Non-pigmented ciliary epithelial cell (primary cell): ENCODE measurements around a stretch of chr1.

- RRBS = no CpG with 5 or more reads among the region's 2 CpGs
Measured at GRCh38 chr1:166207828-166208027, 40.9 kb upstream of the FAM78B start.

- RRBS = no CpG with 5 or more reads among the region's 7 CpGs
Measured at GRCh38 chr1:166307819-166308434, 141.1 kb upstream of the FAM78B start.

DNA sequence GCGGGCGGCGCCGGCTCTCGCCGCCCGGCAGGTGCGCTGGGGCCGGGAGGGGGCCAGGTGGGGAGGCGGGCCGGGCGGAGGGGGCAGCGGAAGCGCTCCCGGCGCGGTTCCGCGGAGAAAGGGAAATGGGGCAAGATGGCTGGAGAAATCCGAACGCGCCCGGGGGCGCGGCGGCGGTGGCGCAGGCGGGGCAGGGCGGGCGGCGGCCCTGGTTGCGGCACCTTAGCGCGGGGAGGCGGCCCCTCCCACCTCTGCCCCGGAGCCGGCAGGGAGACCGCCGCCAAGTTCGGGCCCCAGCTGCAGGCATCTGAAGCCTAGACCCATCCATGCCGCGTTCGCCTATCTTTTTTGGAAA lies 441 bp downstream of the POGK start:
- RRBS = 1% methylated on average over 19 of the region's 44 CpGs

DNA sequence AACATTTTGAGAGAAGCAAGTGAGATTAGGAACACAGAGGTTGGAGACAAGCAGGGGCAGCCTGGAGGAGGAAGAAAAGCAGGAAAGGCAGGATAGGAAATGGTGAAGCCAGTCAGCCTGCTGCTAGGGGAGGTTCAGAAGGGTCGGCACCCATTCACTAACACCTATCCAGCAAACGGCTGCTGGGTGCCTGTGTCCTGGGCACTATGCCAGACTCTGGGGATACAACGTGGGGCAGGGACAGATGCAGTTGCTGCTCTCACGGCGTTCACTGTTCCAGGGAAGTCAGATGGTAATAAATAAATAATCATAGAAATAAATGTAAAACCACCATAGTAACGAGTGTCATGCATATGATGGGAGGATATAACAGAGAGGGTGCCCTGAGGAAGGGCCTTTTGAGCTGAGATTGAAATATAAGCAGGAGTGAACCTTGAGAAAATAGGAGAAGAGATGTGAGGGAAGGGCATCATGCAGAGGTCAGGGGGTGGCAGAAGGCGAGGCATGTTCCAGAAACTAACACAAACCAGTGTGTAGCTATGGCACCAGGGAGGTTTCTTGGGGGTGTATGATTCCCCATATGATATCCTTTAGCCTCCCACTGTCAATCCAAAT lies 6.8 kb downstream of the GPA33 start:
- RRBS = no CpG with 5 or more reads among the region's 7 CpGs

GRCh38 chr1:167105231-167105887 lies 11.5 kb downstream of the STYXL2 start:
- RRBS = no CpG with 5 or more reads among the region's 10 CpGs

GRCh38 chr1:167255833-167256343 lies 35.2 kb downstream of the POU2F1 start:
- RRBS = no CpG with 5 or more reads among the region's 3 CpGs

- RRBS = no CpG with 5 or more reads among the region's 10 CpGs
Measured at GRCh38 chr1:167337042-167337809, 116.5 kb downstream of the POU2F1 start.

GRCh38 chr1:167415335-167416202 lies 102.8 kb downstream of the CD247 start:
- RRBS = no CpG with 5 or more reads among the region's 11 CpGs

GRCh38 chr1:167429772-167430948 lies 88.2 kb downstream of the CD247 start:
- RRBS = 74% methylated on average over 3 of the region's 24 CpGs

DNA sequence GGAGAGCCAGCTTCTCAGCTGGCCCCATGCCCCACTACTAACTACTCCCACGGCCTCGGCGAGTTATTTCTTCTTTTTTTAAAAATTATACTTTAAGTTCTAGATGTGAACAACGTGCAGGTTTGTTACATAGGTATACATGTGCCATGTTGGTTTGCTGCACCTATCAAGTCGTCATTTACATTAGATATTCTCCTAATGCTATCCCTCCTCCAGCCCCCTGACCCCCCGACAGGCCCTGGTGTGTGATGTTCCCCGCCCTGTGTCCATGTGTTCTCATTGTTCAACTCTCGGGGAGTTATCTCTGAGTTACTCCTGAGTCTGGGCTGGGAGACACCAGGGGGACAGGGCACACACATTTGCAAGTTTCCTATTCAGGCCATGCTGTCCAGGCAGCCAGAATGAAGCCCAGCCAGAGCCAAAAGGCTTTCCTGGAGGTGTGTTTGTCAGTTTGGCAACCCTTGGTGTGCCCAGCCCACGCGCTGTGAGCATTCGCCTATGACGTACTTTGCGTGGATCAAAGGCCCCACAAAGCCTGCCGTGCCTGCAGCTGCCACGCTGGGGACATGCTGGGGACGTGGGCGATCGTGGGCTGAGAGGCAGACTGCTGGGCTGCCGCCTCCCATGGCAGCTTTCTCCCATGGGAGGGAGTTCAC lies 57.7 kb downstream of the CD247 start:
- RRBS = no CpG with 5 or more reads among the region's 19 CpGs

- RRBS = no CpG with 5 or more reads among the region's 7 CpGs
Measured at GRCh38 chr1:167563420-167564094, 10.0 kb upstream of the CREG1 start.

- RRBS = no CpG with 5 or more reads among the region's 7 CpGs
Measured at GRCh38 chr1:167631630-167632760, 2.0 kb downstream of the RCSD1 start.

- RRBS = no CpG with 5 or more reads among the region's 5 CpGs
Measured at GRCh38 chr1:167666435-167666988, 36.5 kb downstream of the RCSD1 start.

- RRBS = no CpG with 5 or more reads among the region's 2 CpGs
Measured at GRCh38 chr1:167772178-167772565, 50.4 kb downstream of the MPZL1 start.

DNA sequence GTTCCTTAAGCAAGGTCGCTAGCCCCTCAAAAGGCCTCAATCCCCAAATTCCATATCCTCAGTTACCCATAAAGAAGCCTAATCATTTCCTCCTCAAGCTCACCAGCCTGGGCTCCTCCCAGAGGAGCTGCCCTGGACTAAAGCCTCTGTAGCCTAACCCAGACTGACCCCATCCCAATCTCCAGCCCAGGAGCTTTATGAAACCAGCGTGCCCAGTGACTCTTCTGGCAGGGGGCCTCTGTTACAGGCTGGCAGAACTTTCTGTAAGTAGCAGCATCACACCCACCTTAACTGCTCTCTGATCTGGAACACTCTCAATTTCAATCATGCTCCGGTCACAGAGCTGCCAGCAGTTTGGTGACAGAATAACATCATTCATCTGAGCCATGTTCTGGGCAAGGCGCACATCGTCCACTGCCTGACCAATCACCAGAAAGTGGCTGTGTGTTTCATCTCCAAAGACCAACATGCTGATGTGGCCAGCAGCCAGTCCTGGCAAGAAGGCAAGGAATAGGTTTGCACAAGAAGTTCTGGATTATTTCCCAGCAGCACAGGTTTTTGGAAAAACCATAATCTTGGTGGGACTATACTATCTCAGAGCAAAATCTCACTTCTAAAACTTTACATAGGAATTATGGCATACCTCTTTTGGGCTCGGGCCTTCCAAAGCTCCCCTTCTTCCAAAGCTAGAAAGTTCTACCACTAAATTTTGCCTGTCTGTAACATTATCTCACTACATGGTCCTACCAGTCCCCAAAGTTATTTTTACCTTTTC lies 14.6 kb downstream of the ADCY10 start:
- RRBS = no CpG with 5 or more reads among the region's 6 CpGs

GRCh38 chr1:167934890-167935812 lies 1.3 kb upstream of the DCAF6 start:
- RRBS = no CpG with 5 or more reads among the region's 17 CpGs

DNA sequence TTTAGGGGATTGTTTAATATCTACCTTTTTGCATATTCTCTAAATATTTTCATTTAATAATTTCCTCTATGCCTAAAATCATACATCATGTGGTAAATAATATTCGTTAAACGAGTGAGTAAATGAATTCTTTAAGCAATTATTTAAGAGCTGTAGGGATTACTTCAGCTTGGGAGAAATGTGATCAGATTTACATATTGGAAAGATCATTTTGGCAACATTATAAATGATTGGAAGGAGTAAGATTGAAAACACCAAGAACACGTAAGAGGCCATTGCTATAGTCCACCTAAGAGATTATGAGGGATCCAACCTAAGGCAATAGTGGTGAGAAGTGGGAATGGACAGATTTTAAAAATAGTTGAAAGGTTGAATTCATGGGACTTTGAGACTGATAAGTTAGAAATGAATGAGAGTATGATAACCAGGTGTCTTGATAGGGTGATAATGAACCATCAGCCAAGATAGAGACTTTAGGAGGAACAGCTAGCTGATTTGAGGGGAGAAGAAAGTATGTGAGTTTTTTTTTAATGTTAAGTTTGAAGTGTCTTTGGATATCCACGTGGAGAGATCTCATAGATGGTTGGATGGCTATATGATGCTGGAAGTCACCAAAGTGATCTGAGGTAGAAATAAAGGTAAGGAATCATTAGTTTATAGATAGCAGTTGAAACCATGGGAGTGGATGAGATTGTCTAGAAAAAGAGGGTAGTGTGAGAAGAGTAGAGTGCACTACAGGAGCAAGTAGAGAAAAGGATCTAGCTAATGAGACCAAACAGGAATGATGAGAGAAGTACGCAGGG lies 89.5 kb upstream of the MPC2 start:
- RRBS = no CpG with 5 or more reads among the region's 5 CpGs

DNA sequence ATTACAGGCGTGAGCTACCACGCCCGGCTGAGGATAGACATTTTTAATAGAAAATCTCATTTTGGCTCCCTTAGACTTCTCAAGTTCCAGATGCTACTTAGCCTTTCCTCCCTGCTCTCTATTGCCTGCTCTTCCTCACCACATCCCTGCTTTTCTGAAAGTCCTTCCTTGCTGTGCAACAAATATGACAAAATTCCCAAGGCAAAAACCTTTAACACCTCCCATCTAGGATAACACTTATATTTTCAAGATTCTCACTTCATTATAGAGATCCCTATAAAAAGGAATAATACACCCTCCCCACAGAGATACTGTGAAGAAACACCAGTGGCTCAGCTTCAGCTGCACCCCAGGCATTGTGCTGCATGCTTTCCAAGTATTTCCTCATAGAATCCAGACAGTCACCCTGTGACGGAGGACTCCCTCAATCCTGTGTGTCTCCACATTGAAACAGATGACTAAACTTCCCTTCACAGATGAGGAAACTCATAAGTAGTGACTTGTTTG lies 55.5 kb downstream of the GPR161 start:
- RRBS = no CpG with 5 or more reads among the region's 4 CpGs

DNA sequence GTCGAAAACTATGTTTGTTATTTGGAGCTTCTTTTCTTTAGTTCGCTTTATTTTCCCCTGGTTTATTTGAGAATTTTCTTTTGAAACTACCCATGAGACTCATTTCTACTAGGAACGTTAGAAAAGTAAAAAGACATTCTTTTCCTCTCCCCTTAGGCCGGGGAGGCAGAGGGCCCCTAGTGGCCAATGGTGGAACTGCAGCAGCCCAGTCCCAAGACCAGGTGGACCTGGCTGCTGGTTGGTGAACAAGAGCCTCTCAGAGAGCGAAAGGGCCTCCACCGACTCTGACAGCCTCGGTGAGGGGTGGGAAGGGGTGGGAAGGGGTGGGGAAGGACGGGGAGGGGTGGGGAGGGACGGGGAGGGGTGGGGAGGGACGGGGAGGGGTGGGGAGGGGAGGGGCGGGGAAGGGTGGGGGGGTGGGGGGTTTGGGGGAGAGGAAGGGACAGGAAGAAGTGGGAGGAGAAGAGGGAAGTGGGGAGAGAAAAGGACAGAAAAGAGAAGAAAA lies 9.1 kb upstream of the GPR161 start:
- RRBS = no CpG with 5 or more reads among the region's 11 CpGs

- RRBS = no CpG with 5 or more reads among the region's 6 CpGs
Measured at GRCh38 chr1:168179777-168180275, 1.1 kb downstream of the TIPRL start.